ENCODE measurements around a stretch of chr1.

GRCh38 chr1:94532158-94532644 lies 9.4 kb downstream of the F3 start:
- RRBS: no CpG with 5 or more reads among the region's 5 CpGs

DNA sequence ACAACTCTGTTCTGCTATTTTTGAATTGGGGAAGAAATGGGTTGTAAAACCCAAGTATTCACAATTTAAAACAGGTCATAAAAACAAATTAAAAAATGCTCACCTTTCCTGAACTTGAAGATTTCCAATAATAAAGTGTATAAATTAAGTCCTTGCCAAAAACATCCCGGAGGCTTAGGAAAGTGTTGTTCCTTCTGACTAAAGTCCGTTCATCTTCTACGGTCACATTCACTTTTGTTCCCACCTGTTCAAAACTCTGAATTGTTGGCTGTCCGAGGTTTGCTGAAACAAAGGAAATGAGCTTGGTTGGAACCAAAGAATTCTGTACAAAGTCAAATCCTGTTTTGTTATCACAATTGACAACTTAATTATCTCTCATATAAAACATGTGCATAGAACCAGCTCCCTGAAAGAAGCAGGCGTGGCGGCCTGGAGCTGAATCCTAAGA lies 8.5 kb downstream of the F3 start:
- RRBS: no CpG with 5 or more reads among the region's 6 CpGs

DNA sequence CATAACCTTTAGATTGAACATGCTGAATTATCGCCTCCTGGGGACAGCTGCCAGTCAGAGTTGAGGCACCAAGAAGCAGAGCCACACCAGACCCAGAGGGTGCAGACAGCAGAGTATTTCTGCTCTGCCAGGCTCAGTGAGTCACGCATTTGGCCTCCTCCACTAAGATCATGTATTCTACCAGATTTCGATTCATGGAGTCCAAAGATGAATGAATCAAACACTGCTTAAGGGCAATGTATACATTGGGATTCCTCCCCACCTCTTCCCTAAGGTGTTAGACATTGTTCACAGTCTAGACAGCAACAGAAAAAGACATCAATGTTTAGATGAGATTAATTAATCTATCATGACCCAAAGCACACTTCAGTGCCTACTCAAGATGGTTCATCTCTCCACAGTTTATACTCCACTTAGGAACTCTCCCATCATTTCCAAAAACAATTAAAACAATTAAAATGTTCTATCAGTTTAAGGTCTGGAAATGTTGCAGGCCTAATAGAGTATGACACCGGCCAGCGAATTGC lies 1.9 kb downstream of the F3 start:
- RRBS: no CpG with 5 or more reads among the region's 5 CpGs

- RRBS: no CpG with 5 or more reads among the region's 13 CpGs
These were observed 112.7 kb upstream of the SLC44A3 start for GRCh38 chr1:94707246-94707994.

DNA sequence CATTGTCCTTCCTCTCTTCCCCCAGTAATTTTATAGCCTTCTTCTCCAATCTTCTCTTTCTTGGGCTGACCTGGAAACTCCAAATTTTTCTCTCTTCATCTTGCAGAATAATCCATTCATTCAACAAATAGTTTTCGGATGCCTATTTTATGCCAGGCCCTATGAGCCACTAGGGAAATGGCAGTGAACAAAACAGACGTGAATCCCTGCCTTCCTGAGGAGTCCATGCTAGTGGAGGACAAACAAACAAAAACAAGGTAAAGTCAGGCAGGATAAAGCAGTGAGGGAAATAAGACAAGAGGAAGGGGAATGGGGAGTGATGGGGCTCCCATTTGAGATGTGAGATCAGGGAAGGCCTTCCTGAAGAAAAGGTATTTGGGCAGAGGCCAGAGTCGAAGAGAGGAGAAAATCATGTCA lies 108.9 kb upstream of the SLC44A3 start:
- RRBS: no CpG with 5 or more reads among the region's 3 CpGs

- RRBS: no CpG with 5 or more reads among the region's 5 CpGs
These were observed 43.8 kb downstream of the SLC44A3 start for GRCh38 chr1:94863822-94864461.

DNA sequence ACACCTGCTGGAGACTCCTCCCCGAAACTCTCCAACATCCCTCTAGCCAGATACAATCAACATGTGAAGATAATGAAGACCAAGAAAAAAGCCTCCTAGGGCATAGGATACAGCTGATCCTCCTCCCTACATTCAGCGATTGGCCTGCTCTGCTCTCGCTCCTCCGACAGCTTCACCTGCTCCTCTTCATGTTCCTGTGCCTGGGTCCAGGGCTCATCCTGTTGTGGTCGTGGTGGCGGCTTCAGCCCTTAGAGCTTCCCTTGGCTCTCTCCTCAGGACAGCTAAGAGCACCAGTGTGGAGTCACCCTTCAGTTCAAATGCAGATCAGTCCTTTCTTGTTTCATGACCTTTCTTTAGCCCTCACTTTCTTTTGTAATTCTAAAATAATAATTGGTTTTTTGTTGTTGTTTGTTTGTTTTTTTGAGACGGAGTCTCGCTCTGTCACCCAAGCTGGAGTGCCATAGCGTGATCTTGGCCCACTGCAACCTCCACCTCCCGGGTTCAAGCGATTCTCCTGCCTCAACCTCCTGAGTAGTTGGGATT lies 18.7 kb downstream of the CNN3 start:
- RRBS: no CpG with 5 or more reads among the region's 11 CpGs

DNA sequence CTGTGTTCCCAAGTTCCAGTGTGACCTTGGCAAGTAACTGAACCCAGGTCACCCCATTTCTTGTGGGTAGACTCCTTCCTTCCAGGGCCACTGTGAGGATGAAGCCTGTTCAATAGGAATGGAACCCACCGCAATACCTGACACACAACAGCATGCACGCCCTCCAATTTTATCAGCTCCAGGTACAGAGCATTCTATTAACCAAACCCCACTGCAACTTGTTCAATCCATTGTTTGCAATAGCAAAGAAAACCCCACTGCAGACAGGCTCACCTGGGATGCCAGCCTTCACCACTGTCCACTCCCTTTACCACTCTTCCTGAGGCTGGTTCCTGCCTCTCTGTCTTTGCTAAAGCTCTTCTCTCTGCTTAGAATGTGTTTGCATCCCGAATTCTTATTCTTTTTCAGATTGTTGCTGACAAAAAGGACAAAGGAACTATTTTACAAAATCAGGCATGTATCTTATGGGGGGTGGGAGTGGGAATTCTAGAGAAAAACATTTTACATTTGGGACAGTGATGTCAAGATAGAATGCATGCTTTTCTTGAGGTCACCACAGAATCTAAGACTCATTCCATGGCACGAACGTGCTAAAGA lies 16.2 kb downstream of the CNN3 start:
- RRBS: no CpG with 5 or more reads among the region's 5 CpGs

DNA sequence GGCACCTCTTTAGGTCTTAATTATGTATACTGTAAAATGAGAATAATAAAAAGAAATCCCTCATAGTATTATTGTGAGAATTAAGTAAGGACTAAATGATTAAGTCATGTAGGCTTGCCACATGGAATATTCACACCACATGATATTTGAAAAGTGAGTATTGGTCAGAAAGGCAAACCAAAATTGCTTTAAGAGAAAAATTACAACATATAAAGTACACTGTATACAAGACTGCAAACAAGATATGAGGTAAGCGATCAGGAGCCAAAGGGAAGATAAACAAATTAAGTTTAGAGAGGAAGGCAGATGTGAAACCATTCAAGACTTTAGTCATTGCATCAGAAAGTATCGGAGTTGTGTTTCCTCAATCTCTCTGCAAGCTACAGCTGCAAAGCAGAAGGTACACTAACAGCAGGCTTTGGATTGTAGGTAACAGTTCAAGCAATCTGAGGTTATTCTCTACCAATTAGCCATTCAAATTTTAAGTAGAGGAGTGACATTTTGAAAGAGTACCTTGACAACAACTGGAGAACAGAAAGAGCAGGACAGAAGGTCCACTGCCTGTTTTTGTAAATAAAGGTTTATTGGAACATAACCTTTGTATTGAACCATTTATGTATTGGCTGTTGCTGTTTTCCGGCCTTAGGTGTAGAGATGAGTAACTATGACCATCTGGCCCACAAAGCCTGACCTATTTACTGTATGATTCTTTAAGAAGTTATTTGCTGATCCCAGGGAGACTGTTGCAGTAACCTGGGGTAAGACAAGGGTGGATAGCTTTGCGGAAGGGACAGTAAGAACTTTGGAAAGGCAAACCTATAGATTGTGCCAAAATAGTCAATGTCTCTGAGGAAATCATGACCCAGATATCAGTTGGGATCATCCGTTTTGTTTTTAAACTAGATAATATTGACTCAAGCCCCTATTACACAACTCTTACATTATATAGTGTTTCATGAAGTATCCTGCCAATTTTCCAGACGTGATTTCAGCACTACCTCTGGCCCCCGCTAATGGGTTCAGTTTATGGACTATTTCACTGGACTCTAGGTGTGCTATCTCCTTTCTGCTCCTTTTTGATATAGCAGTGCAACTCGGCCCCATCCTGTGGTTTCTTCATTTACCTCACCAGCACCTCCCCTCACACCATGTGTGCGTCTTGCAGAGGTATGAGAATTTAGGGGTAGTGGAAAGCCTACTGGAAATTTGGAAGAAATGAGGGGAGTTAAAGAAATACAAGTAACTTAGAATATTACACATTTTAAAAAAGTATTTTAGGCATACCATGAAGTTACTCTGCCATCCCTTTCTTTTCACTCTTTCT lies 21.0 kb upstream of the TLCD4 start:
- RRBS: no CpG with 5 or more reads among the region's 9 CpGs

DNA sequence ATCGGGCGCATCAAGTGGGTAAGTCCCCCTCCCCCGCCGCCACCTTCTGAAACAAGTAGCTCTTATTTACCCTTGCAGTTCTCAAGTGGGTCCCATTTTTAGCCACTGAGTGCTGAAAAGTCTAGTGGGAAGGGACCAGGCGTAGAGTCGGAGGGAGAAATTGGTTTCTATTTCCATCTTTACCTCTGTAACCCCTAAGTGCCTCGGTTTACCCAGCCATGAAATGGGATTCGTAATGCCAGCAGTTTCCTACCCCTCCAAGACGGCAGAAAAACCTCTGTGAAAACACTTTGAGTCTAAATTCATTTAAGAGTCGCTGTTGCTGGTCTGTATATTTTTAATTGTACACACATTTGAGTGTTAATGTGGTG lies 904 bp downstream of the TLCD4 start:
- RRBS: no CpG with 5 or more reads among the region's 10 CpGs

DNA sequence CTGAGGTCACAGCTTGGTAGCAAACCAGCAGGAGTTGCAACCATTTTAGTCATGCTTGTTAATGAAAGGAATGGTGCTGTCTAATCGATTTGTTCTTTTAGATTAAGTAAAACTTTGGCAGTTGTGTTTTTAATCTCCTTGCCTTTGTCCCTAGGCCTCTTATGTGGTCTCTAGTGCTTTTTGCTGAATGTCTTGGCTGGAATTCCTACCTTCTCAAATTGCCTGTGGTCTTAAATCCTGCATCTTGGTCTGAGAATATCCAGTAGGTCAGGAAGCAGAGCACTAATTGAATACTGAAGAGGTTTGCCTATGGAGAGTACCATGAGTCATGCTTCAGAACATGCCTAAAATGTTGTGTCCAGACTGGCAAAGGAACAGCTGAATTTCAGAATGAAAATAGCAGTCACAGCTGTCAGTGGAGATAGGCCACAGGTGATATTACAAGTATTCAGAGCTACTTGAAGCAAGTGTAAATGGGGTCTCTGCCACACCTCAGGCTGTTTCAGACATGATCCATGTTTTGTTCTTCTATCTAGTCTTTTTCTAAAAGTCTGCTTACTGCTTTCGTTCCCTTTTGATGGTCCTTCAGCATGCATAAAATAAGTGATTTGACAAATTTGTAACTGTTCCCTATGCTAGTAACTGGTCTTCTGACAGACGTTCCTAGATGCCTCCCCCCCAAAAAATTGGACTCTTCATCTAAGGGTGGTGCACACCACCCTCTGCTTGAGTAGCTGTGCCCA lies 36.1 kb upstream of the RWDD3 start:
- RRBS: no CpG with 5 or more reads among the region's 3 CpGs

GRCh38 chr1:96425463-96425852 lies 296.1 kb upstream of the PTBP2 start:
- RRBS: no CpG with 5 or more reads among the region's 4 CpGs

DNA sequence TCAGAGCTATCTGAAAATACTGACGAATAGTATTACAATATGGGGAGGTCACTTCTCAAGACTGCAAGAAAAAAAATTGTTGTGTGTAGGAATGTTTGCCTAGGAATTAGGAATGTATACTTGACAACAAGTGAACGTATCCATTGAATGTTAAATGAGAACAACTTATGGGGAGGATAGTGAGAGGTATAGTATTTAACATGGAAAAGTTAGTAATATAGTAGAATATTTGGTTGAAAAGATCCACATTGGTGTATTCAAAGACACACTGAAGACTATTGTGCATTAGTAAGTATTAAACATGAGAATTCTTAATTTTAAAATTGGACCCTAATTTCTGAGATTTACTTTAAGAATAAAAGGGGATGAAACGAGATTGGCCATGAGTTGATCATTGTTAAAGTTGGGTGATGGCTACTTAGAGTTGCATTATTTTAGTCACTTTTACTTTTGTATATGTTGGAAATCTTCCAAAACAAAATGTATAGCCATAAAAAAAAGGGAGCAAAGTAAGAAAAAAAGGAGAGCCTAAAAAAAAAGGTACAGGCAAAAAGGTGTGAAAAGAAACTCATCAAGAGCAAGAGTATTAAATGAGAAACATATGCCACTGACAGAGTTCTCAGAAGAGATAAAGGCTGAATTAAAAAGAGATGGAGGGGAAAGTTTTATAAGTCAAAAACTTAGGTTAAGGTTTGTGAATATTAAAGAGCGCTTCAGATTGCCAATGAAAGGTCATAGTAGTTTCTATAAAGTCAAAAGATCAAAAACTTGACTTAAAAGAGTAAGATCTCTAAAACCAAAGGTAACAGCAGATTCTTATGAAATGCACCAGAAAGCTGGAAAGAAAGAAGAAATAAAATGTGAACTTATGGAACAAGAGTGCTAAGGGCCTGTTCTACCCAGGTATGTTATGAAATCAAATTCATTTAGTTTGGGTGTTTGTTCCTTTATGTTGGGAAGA lies 81.6 kb downstream of the PTBP2 start:
- RRBS: no CpG with 5 or more reads among the region's 4 CpGs

- RRBS: no CpG with 5 or more reads among the region's 5 CpGs
These were observed 555.6 kb downstream of the DPYD start for GRCh38 chr1:97365085-97365761.

DNA sequence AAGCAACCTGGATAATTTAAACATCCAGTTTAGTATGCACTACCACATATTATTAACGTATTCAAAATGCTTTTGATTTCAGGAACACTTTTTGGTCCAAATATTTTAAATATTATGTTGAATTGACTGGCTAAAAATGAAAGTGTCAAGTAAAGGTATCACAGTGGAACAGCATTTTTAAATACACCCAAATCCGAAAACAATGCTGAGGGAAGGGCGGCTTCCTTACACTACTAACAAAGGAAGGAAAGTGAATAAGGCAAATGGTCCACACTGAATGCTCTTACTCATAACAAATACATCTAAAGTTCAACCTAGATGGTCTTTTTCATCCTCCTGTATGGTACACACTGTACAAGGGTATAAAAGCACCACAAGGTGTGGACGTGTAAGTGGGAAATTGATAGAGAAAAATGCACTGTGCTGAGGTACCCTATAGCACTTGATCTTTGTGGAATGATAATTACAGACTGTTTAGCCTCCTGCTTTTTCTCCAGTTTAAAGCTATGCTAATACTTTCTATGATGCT lies 7.1 kb upstream of the PALMD start:
- RRBS: no CpG with 5 or more reads among the region's 4 CpGs

DNA sequence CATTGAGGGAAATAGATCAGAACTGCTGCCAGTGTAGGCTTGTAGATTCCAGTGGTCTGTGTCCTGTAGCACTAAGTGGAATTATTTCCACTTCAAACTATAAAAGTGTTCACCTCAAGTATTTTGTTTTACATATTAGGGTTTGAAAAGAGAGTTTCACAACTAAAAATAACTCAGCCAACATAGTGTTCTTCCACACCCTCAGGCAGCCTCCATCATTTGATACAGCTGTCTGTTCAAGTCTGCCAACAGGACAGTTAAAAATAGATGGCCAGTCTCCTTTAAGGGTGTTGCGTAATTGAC lies 31.9 kb upstream of the AGL start:
- RRBS: no CpG with 5 or more reads among the region's 1 CpG

DNA sequence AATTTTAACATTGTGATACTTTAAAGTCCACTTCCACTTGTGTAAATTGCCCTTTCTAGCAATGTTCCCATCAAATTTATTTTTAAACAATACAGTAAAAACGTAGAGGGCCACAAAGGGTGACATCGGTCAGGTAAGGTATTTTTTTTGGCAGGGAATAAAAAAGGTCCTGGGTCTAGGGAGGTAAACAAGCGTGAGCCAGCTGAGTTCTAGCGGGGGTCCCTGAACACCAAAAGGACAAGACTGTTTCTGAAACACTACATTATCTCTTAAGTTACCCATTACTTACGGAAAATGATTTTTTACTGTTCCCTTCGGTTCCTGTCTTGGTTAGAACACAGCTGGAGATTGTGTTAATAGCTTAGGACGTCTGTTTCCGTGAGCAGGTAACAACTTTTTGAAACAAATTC lies 449 bp upstream of the MFSD14A start:
- RRBS: no CpG with 5 or more reads among the region's 8 CpGs

- RRBS: no CpG with 5 or more reads among the region's 9 CpGs
These were observed 1.4 kb upstream of the CDC14A start for GRCh38 chr1:100351026-100351238.

- RRBS: no CpG with 5 or more reads among the region's 1 CpG
These were observed 45.0 kb downstream of the CDC14A start for GRCh38 chr1:100397212-100397811.

GRCh38 chr1:100412879-100413590 lies 60.7 kb downstream of the CDC14A start:
- RRBS: no CpG with 5 or more reads among the region's 7 CpGs

Measured in GM06990 (cell line).